SJCRH30 (cell line): ENCODE results near the genes LIMS3 and BUB1.

GRCh38 chr2:109201369-109201949, 72.5 kb downstream of the SH3RF3 start:
- RAMPAGE, long total RNA: no peak

GRCh38 chr2:109497339-109497807, 116.4 kb downstream of the SEPTIN10 start:
- RAMPAGE, long total RNA: no peak

GRCh38 chr2:109503743-109504423, 109.9 kb downstream of the SEPTIN10 start:
- RAMPAGE, long total RNA: no peak

GRCh38 chr2:109555833-109556359, 57.9 kb downstream of the SEPTIN10 start:
- RAMPAGE, long total RNA: no peak

DNA sequence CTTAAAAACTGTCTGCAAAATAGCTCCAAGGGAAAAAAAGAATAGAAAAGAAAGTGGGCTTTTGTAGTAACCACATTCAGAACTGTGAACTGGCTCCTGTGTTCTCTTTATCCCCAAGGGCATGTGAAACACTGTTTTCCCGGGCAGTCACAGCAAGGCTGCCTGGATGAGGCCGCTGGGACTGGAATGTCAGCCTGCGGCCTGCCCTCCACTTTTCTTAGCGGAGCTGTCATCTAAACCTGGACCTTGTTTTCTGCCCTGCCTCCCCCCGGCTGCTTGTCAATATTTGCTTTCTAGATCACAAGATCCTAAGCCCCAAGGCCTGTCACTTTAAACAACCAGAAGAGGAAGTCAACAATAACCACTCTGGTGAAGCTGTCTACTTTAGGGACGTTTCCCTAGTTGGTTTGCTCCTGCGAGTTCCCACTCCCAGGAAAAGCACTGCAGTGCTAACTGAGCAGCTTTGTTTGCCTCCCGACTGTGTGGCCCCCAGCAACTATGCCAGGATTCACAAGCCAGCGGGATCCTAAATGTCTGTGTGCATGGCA, 30.5 kb downstream of the SOWAHC start:
- RAMPAGE, long total RNA: no peak

DNA sequence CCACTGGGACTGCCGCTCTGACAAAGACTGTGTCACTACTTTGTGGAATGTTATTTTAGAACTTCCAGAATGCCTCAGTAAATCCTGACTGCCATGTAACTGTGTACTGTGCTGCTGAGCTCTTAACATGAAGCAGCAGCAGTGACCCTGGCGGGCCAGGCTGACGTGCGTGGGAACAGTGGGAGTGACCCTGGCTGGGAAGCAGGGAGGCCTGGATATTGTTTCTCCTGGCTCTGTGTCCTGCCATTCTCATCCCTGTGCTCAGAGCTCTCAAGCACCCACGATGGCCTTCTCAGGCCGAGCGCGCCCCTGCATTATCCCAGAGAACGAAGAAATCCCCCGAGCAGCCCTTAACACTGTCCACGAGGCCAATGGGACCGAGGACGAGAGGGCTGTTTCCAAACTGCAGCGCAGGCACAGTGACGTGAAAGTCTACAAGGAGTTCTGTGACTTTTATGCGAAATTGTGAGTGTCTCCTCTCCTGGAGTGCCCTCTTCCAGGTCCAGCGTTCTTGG, at the start of gene LIMS3:
Gene LIMS3 (plus strand): TSS at position 243 of the 515 bp plus-strand sequence.
- RAMPAGE, long total RNA: no peak

- RAMPAGE, long total RNA: no peak
These were observed 11.2 kb downstream of the MALL start for GRCh38 chr2:110104373-110104934.

DNA sequence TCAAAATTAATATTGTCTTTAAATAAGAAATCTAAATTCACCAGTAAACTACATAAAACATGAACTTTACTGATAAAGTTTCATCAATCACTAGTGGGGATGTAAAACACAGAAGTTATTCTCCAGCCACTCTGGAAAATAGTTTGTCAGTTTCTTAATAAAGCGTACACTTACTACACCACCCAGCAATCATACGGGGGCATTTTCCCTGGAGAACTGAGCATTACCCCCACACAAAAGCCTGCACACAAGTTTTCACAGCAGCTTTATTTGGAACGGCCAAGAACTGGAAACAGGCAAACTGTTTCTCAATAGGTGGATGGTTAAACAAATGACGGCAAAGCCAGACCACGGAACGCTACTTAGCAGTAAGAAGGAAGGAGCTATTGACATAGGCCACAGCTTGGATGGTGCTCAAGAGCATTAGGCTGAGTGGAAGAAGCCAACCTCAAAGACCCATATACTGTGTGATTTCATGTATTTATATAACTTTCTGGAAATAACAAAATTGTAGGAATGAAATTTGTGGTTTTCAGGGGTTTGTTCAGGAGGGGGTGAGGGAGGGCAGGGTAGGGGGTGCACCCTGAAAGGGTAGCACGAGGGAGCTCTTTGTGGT, 9.0 kb downstream of the MALL start:
- RAMPAGE, long total RNA: no peak

DNA sequence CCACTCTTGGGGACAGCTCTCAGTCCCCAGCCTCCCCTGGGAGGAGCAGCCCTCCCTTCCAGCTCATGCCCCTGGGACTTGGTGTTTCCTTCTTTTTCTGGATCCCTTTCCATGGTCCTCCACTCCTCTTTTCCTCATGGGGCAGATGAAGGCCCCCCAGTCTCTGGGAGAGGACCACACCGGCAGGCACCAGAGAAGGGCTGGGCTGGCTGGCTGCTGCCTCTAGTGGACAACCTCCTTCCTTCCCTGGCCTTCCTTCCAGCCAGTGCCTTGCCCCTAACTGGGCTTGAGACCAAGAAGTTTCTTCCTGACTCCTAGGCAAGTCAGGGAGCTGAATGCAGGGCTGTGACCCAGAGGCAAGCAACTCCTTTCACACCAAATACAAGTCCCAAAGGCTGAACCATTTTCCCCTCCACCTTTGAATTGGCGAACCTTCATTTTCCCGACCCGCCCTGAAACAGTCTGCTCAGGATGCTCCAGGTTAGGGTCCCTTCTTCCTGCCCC, 770 bp upstream of the MALL start:
- RAMPAGE, long total RNA: no peak

DNA sequence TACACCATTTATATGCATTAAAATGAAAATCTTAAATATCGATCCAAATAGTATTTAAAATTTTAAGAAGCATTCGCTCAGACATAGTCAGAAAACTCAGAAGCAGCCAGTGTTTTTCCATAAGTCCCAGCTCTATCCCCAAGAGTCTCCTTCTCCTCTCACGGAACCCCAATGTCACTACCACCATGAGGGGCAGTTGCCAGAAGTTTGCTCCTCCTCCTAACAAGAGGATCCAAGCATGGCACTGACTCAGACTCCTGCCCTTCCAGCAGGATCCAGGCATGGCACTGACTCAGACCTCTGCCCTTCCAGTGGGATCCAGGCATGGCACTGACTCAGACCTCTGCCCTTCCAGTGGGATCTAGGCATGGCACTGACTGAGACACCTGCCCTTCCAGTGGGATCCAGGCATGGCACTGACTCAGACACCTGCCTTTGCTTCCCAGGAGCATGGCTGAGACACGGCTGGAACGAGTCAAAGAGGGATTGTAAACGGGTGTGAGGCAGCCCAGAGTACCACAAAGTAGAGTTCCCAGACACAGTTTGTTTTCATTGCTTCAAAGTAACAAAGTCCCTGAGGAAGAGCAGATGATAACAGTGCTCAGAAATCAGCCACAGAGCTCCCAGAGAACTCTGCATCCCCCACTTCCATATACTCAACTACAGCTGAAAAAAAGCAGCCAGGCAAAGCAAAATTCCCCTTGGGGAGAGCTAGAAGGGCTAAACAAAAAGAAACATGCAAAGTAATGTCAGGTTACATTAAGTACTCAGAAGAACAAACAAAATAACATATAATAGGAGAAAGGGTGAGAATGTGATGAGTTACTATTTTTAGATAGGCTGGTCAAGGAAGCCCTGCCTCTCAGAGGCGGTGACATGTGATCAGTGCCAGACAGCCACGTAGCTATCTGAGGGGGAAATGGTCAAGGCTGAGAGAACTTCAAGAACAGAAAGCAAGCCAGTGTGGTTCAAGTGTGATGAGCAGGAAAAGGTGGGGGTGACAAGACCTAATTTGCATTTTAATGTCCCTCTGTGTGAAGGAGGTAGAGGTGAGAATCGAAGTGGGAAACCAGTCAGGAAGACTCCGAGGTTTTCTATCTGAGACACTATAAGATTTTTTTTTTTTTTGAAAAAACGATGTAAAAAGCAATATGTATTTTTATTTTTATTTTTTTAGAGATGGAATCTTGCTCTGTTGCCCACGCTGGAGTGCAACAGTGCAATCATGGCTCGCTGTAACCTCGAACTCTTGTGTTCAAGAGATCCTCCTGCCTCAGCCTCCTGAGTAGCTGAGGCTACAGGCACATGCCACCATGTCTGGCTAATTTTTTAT, 2.9 kb downstream of the BUB1 start:
- RAMPAGE, long total RNA: no peak

- RAMPAGE, long total RNA: no peak
These were observed at the start of gene BUB1 for GRCh38 chr2:110677954-110678130. TSS of gene BUB1 (minus strand) at chr2:110678063.

GRCh38 chr2:111167004-111167692, 46.4 kb downstream of the BCL2L11 start:
- RAMPAGE, long total RNA: no peak

DNA sequence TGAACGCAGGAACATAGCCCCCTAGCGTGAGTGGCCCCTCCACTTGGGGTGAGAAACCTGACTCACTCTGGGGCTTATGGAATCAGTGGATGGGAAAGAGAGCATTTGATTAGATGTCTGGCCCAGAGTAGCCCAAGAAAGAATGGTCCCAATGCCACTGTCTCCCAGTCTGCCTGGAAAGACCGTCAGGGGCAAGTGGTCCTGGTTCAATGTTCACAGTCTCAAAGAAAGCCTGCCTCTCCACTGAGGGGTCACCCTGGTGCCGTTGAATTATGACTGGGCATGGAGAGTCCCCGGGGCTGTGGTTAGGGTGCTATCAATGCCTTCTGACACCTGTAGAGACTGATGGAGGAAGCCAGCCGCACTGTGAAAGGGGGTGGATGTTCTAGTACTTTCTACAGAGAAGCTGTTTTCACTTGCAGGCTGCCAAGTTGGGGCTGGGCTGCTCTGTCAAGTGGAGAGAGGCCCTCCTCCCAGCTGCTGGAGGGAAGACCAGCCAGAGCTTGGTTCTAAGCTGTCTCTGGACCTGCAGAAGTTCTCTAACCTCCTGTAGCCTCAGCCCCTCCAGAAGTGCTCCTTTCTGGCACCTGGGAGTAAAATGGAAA, 80.4 kb downstream of the BCL2L11 start:
- RAMPAGE, long total RNA: no peak

- RAMPAGE, long total RNA: no peak
These were observed 304.2 kb downstream of the BCL2L11 start for GRCh38 chr2:111424583-111425657.

DNA sequence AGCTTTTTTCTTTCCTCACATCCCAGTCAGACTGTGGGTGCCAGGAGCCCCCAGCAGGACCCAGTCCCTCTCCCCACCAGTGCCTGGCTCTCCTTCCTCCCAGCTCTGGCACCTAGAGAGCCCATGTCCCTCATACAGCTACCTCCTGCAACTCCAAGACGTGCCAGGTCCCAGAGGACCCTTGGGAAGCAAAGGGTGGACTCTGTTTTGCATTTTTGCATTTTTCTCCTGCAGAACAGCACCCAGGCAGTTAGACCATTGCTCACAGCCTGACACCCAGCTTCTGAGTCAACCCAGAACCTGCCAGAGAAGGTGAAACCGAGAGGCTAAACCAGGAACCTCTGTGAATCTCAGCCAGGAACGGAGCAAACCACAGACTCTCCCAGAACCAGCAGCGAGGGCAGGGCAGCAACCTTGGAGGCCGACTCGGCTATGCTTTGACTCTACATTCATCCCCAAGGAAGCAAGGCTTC, 221.0 kb downstream of the ANAPC1 start:
- RAMPAGE, long total RNA: no peak

DNA sequence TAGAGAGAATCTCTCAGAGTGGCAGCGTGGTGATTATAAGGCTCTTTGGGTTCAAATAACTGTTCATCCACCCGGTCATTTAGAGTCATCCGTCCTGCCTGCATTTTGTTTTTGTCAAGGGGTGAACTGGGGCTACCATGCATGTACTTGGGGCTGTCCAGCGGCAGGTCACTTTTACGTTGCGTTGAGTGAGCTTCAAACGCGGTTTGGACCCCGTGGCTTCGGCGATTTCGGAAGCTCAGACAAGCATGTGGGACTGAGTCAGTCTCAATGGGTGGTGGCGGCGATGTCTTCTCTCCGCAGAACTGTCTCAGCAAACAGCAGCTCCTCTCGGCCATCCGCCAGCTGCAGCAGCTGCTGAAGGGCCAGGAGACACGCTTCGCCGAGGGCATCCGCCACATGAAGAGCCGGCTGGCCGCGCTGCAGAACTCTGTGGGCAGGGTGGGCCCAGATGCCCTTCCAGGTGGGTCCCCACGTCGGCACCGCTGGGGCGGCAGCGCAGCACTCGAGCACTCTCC, 21.2 kb downstream of the FBLN7 start:
- RAMPAGE, long total RNA: no peak

DNA sequence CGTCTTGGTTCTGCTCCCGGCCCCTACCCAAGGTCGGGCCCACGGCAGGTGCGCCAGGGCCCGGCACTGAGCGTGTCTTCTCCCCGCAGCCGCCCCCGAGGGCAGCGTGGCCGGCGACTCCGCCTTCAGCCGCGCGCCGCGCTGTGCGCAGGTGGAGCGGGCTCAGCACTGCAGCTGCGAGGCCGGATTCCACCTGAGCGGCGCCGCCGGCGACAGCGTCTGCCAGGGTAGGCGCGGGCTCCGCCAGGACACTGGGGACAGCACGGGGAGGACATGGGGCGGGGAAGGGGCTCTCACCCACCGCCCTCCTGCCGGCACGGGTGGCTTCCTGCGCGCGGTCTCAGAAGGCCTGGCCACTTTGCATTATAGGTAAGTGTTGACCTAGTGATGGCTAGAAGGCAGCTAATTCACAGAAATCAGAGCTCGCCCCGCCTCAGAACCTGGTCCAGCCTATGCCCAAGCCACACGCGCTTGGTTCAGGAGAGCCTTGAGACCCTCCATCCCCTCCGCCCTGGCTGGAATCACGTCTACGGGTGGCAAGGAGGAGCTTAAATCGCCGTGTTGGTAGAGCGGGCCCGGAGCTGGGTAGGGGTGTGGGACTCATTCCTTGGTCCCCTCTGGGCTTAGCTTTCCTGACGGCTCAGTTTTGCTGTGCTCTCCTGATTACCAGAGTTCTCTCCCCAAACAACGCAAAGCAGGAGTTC, 43.6 kb downstream of the FBLN7 start:
- RAMPAGE, long total RNA: no peak

DNA sequence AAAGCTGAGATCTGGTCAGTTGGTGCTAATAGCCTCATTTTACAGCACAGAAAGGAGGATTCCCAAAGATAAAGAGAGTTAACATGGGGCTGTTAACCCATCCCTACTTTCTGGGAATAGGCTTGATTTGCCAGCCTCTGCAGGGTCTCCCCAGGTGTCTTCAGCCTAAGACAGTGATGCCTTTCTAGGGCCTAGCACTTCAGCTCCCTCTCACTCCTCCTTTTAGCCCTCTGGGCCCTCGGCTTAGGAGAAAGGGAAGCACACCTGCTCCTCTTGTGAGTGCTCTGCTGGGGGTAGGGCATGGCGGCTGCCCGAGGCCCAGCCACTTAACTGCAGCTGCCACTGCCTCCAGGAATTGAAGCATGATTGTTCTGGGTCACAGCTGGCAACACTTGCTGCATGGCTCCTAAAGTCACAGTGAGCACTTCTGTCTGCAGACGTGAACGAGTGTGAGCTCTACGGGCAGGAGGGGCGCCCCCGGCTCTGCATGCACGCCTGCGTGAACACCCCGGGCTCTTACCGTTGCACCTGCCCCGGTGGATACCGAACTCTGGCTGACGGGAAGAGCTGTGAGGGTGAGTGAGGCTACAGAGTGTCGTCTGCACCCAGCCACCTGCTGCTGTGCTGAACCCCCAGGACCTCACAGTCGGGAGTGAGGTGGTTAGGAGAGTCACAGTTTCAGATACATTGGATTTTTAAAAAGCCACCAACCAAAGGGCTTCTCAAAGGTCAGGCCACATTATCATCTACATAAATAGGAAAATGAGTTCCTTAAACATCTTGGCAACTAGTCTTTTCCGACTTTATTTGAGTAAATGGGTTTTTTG, 44.4 kb downstream of the FBLN7 start:
- RAMPAGE, long total RNA: no peak

DNA sequence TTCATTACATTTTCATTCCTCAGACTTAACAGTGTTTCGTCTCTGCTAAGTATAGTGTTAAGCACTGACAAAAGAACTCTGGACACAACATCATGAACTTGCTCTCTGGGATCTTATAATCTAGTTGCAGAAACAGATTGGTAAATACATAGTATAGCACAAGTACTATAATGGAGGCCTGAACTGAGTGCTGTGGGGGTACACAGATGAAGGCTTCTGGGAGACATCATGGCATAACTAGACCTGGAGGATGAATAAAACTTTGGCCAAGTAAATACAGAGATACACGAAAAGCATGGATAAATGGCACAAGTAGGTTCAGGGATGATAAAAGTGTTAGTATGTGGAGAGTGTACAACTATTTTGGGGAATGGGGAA, 5.0 kb downstream of the ZC3H6 start:
- RAMPAGE, long total RNA: no peak

DNA sequence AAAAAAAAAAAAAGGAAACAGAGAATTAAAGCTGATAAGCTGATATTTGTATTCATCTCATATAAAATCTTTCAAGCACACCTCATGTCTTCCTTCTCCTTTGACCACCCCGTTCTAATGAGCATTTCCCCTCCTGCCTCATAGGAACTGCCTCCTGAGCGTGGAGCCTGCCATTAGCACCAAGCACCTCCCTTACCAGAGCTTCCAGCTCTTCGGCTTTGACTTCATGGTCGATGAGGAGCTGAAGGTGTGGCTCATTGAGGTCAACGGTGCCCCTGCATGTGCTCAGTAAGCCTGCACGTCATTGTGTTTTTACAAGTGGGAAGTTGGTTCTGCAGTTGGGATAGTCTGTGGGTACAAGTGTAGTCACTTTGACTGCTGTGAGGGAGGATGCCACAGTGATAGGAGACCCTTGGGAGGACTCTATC, 22.1 kb upstream of the POLR1B start:
- RAMPAGE, long total RNA: no peak